Endothelial cell of umbilical vein (primary cell): ENCODE data around the genes SCGN, H2AC1 and H2BC5.

- PRO-cap = no peak
CAGE:
- cytosol, long polyA minus RNA = no peak
- cytosol, long polyA plus RNA = no peak
- long polyA plus RNA = no peak
- nucleus, long polyA minus RNA = no peak
- nucleus, long polyA plus RNA = no peak
These were observed 127.3 kb upstream of the SCGN start for GRCh38 chr6:25524623-25525139.

DNA sequence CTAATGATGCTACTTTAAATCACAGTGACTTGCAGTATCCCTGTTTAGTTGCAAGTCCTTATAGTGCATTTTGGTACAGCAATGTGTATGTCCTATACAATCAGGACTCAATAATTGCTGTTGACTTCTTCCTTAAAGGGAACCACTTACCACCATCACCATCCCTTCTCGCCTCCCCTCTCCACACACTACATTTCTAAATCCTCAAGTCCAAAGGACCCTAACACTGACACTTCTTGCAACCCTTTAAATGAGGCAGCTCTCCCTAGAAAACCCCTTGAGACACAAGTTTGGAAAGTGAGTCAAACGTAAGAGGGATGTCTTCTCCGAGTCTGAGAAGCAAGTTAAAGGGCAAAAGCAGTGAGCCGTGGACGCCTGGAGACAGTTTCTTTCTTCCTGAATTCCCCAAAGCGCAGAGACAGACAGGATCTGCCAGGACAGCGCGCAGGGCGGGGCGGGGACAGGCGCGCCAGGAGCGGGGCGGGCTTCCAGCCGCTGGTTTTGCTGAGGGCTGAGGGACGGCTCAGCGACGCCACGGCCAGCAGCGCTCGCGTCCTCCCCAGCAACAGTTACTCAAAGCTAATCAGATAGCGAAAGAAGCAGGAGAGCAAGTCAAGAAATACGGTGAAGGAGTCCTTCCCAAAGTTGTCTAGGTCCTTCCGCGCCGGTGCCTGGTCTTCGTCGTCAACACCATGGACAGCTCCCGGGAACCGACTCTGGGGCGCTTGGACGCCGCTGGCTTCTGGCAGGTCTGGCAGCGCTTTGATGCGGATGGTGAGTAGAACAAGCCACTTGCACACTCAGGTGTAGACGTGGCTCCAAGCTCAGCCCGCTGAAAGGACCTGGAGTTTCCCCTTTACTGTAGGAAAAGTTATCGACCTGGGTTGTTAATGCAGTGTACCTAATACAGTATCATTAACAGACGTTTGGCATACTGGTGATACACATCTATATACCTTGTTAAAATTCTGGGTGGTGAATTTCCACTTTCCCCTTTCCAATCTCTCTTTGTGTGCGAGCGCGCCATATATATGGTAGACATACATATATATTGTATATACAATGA lies at the start of gene SCGN:
TSS of gene SCGN (plus strand) at position 504 of the 1,066 bp plus-strand sequence.
- PRO-cap = no peak
CAGE:
- cytosol, long polyA minus RNA = no peak
- cytosol, long polyA plus RNA = no peak
- long polyA plus RNA = no peak
- nucleus, long polyA minus RNA = no peak
- nucleus, long polyA plus RNA = no peak

DNA sequence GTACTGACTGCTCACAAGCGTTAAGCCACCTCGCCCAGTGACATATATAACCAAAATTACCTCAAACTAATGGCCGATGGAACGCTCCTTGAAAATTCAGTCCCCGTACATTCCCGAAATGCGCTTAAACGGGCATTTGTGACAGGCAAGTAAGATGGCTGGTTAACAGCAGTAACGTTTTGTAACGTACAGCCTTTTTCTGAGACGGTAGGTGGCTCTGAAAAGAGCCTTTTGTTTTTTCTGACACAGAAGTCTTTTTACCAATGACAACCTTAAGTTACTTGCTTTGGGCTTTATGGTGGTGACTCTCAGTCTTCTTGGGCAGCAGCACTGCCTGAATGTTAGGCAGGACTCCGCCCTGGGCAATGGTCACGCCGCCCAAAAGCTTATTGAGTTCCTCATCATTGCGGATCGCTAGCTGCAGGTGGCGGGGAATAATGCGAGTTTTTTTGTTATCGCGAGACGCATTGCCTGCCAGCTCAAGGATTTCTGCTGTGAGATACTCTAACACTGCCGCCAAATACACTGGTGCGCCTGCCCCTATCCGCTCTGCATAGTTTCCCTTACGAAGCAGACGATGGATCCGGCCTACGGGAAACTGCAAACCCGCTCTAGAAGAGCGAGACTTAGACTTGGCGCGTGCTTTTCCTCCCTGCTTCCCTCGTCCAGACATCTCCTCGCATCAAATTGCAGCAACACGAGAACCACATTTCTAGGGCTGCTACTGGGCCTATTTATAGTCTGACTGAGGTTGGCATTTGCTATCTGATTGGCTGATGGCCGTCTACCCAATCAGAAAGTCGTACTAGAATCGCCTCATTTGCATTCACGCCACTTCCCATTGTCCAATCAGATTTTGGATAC lies at the start of gene H2AC1:
TSS of gene H2AC1 (minus strand) at position 708 of the 864 bp plus-strand sequence.
- PRO-cap = no peak
CAGE:
- cytosol, long polyA minus RNA = no peak
- cytosol, long polyA plus RNA = no peak
- long polyA plus RNA = no peak
- nucleus, long polyA minus RNA = no peak
- nucleus, long polyA plus RNA = no peak

DNA sequence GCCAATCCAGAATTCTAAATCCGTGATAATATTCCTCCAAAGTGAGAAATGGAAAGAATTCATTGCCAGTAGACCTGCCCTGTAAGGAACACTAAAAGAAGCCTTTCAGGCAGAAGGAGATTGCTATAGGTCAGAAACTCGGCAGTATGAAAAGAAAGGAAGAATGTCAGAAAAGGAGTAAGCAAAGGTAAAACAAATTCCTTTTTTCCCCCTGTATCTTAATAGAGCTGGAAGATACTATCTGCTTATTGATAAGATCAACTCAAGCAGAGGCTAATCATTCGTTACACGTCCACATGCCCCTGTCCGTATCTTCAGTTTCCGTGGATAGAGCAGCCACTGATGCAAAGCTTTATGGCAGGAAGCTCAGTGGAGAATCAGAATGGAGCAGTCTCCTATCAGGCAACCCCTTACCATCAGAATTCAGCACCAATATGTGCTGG lies 987 bp downstream of the SLC17A1 start:
- PRO-cap = no peak
CAGE:
- cytosol, long polyA minus RNA = no peak
- cytosol, long polyA plus RNA = no peak
- long polyA plus RNA = no peak
- nucleus, long polyA minus RNA = no peak
- nucleus, long polyA plus RNA = no peak

DNA sequence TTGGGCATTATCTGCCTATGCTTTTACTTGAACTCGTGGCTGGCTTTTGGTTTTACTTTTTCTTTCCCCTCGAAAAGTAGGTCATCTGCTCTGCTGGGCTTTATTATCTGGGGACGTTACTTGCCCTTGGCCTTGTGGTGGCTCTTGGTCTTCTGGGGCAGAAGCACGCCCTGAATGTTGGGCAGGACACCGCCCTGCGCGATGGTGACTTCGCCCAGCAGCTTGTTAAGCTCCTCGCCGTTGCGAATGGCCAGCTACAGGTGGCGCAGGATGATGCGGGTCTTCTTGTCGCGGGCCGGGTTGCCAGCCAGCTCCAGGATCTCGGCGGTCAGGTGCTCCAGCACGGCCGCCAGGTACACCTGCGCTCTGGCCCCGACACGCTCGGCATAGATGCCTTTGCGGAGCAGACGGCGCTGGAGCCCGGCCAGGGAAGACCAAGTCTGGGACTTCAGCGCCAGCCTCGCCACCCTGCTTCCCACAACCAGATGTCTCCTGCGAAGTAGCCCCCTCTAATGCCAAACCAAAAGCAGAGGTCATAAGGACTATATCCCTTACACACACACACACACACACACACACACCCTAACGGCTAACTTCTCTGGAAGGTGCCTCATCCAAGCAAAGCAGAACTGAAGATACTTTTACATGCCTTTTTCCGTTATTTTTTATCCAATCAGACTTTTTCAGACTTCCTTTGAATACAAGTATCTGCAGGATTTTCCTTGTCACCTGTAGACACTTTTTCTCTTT lies 8.0 kb upstream of the SLC17A3 start:
- PRO-cap = no peak
CAGE:
- cytosol, long polyA minus RNA = no peak
- cytosol, long polyA plus RNA = no peak
- long polyA plus RNA = no peak
- nucleus, long polyA minus RNA = no peak
- nucleus, long polyA plus RNA = no peak

GRCh38 chr6:25927565-25928458 lies 2.7 kb downstream of the SLC17A2 start:
- PRO-cap = no peak
CAGE:
- cytosol, long polyA minus RNA = no peak
- cytosol, long polyA plus RNA = no peak
- long polyA plus RNA = no peak
- nucleus, long polyA minus RNA = no peak
- nucleus, long polyA plus RNA = no peak

- PRO-cap = no peak
CAGE:
- cytosol, long polyA minus RNA = no peak
- cytosol, long polyA plus RNA = no peak
- long polyA plus RNA = no peak
- nucleus, long polyA minus RNA = no peak
- nucleus, long polyA plus RNA = no peak
These were observed 1.7 kb downstream of the SLC17A2 start for GRCh38 chr6:25928536-25929489.

DNA sequence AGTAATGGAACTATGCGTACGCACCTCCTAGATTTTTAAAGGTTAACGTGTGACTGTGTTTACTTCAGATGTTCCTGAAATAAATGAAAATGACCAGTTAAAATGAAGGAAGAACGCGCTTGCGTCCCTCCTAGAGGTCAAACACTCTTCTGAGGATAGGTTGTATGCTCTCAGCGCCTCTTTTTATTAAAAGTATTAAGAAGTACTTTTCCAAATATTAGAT lies 24.6 kb downstream of the H1-1 start:
- PRO-cap = no peak
CAGE:
- cytosol, long polyA minus RNA = no peak
- cytosol, long polyA plus RNA = no peak
- long polyA plus RNA = no peak
- nucleus, long polyA minus RNA = no peak
- nucleus, long polyA plus RNA = no peak

DNA sequence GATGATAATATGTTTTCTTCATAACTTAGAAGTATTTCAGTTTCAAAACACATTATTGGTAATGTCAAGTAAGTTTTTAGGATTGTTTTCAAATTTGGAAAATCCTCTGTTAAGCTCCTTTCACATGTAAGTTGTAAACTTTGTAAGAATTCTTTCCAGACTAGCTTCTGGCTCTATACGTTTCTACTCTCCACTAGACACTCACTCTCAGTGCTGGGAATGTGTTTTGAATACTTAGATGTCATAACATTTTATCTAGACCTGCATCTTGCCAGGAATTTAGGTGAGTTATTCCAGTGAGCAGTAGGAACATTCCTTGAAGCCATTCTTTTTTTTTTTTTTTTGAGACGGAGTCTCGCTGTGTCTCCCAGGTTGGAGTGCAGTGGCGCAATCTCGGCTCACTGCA lies 1.7 kb downstream of the H3C3 start:
- PRO-cap = no peak
CAGE:
- cytosol, long polyA minus RNA = no peak
- cytosol, long polyA plus RNA = no peak
- long polyA plus RNA = no peak
- nucleus, long polyA minus RNA = no peak
- nucleus, long polyA plus RNA = no peak

GRCh38 chr6:26056736-26057122 lies 459 bp upstream of the H1-2 start:
- PRO-cap = bidirectional peak, plus-strand start at chr6:26056966, minus-strand start at chr6:26056977
CAGE:
- cytosol, long polyA minus RNA = no peak
- cytosol, long polyA plus RNA = no peak
- long polyA plus RNA = no peak
- nucleus, long polyA minus RNA = no peak
- nucleus, long polyA plus RNA = no peak

GRCh38 chr6:26103185-26103551 lies 565 bp upstream of the H4C3 start:
- PRO-cap = unidirectional peak, minus-strand start at chr6:26103295
CAGE:
- cytosol, long polyA minus RNA = no peak
- cytosol, long polyA plus RNA = no peak
- long polyA plus RNA = no peak
- nucleus, long polyA minus RNA = no peak
- nucleus, long polyA plus RNA = no peak

DNA sequence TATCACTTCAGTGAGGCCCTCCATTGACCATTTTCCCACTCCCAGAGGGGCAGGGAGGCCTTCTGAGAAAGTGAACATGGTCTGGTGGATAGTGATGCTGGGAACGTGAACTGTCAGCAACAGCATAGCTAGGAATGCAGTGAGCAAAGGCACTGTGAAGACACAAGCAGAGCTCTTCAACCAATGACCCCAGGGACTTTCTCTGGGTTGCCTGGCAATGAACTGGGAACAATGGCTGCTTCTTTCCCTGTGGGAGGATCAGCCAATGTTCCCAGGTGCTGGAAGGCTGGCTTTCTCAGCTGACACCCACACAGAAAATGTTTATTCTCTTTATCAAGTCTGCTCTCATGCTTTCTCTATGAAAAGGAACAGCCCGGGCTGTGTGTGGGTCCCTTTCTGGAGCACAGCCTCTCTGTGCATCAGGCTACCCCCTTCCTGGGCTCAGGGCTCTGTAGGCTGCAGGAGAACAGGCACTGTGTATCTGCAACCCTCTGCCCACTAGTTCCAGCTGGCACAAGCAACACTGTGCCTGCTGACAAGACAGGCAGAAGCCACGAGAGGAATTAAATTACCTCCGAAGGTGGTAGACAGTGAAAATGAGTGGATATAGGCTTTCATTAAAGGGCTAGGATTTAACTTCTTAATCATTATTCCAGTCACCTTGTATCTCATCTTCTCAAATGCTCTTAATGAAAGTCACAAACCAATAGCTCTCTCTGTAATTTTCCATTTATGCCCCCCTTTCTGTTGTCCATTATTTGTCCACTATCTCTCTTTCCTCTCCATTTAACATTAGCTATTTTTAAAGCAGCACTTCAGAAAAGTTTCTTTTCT lies 14.6 kb upstream of the H1-4 start:
- PRO-cap = no peak
CAGE:
- cytosol, long polyA minus RNA = no peak
- cytosol, long polyA plus RNA = no peak
- long polyA plus RNA = no peak
- nucleus, long polyA minus RNA = no peak
- nucleus, long polyA plus RNA = no peak

- PRO-cap = bidirectional peak, plus-strand start at chr6:26158122, minus-strand start at chr6:26157891
CAGE:
- cytosol, long polyA minus RNA = start-site peak on the plus strand at chr6:26158123-26158128, 5,133 reads
- cytosol, long polyA plus RNA = start-site peak on the plus strand at chr6:26158118-26158126, 37 and 87 reads in 2 replicates
- long polyA plus RNA = no peak
- nucleus, long polyA minus RNA = start-site peak on the plus strand at chr6:26158118-26158126, 730 reads
- nucleus, long polyA plus RNA = start-site peak on the plus strand at chr6:26158118-26158126, 47 and 65 reads in 2 replicates
These were observed at the start of gene H2BC5 for GRCh38 chr6:26158016-26158595. Gene H2BC5, plus strand, starts transcription at chr6:26158122.

- PRO-cap = no peak
CAGE:
- cytosol, long polyA minus RNA = no peak
- cytosol, long polyA plus RNA = no peak
- long polyA plus RNA = no peak
- nucleus, long polyA minus RNA = no peak
- nucleus, long polyA plus RNA = no peak
These were observed 2.9 kb downstream of the H3C4 start for GRCh38 chr6:26193891-26194840.

DNA sequence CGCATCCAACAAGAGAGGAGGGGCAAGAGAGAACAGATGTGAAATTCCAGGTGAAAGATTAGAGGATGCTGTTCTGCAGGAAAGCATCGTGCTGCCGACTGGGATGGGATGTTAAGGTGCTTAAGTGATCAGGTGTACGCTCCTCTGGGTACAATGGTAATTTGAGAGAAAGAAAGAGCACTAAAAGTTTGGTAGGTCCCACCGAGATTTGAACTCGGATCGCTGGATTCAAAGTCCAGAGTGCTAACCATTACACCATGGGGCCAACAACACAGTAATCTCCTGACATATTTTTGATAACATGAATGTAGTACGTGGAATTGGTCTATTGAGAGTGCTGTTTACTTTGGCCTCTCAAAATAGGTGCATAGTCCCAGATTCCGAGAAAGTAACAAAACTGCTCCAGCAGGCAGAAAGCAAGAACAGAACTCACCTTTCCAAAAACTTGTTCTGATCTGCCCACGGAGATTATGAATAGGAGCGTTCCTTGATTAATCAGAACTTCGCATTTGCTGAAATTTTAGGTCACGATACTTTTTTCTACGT lies 26.3 kb upstream of the H4C8 start:
- PRO-cap = no peak
CAGE:
- cytosol, long polyA minus RNA = no peak
- cytosol, long polyA plus RNA = no peak
- long polyA plus RNA = no peak
- nucleus, long polyA minus RNA = no peak
- nucleus, long polyA plus RNA = no peak

DNA sequence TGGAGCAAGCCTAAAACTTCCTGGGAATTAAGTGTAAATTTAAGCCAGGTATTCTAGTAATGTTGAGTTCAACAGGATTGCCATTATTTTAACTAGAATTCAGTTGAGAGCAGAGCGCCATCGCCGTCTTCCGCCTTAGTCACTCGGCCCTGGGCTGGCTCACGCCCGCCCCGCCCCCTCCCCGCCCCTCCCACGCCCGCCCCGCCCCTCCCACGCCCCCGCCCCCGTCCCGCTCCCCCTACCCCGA lies 17.6 kb upstream of the HMGN4 start:
- PRO-cap = bidirectional peak, plus-strand start outside the sequence, minus-strand start at position 145 of the sequence
CAGE:
- cytosol, long polyA minus RNA = no peak
- cytosol, long polyA plus RNA = no peak
- long polyA plus RNA = no peak
- nucleus, long polyA minus RNA = no peak
- nucleus, long polyA plus RNA = no peak

DNA sequence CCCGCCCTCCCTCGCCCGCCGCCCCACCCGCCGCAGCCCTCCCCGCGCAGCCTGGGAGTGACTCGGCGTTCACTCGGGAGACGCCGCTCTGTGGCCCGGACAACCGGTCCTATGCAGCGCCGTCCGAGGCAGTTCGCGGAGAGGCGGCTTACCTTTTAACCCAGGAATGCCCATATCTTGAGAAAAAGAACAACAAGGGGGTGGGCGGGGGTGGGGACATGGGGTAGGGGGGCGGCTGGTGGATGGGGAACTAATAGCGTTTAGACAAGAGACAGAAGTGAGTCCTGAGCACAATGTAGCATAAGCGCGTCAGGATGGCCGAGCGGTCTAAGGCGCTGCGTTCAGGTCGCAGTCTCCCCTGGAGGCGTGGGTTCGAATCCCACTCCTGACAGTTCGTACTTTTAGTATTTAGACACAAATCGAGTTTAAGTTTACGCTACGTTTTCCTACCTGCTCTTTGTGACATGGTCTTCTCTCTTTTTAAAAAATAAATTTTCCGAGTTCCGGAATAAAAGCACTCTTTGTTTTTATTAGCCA lies 17.2 kb upstream of the HMGN4 start:
- PRO-cap = bidirectional peak, plus-strand start at position 72 of the sequence, minus-strand start outside the sequence
CAGE:
- cytosol, long polyA minus RNA = no peak
- cytosol, long polyA plus RNA = no peak
- long polyA plus RNA = no peak
- nucleus, long polyA minus RNA = no peak
- nucleus, long polyA plus RNA = no peak

DNA sequence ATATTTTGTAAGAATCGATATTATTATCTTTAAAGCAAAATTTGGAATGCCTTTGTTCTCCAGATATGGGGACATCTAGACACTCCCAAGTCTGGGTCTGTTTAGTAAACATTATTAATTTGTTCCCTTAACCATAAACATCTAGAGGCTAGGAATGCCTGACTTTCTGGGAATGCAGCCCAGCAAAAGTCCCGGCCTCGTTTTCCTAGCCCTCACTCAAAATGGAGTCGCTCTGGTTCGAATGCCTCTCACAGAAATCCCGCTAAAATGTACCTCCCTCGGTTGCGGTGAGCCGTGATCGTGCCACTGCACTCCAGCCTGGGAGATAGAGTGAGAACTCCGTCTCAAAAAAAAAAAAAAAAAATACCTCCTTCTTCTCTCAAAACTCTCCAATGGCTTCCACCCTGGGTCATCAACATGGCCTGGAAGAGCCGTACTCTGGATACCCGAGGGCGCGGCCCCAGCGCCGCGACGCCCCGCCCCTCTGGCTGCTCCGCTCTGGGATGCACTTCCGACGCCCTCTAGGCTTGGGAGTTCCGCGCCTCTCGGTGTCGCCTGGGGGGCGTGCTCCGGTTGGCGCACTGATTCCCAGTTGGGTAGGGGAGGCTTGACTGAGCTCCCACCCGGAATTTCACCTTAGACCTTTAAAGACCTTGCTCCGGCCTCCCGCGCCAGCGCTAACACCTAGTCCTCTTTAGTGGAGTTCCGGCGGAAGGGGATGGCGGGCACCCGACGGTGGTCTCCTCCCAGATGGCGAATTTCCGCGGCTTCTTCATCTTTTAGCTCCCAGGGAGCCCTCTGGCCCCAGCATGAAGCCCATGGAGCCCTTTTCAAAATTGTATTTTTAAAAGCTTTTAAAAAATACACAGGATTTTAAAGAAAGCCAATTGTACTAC lies 12.2 kb downstream of the HMGN4 start:
- PRO-cap = bidirectional peak, plus-strand start at position 491 of the sequence, minus-strand start at position 435 of the sequence
CAGE:
- cytosol, long polyA minus RNA = no peak
- cytosol, long polyA plus RNA = no peak
- long polyA plus RNA = no peak
- nucleus, long polyA minus RNA = no peak
- nucleus, long polyA plus RNA = no peak

DNA sequence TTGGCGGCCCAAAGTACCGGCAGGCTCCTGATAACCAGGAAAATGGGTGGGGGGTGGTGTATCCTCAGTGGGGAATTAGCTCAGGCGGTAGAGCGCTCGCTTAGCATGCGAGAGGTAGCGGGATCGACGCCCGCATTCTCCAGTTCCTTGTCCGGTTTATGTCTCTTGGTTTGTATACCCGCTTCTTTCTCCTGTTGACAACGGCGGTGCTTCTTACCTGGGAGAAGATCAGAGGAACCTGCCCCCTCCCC lies 70.8 kb upstream of the ZNF322 start:
- PRO-cap = no peak
CAGE:
- cytosol, long polyA minus RNA = no peak
- cytosol, long polyA plus RNA = no peak
- long polyA plus RNA = no peak
- nucleus, long polyA minus RNA = no peak
- nucleus, long polyA plus RNA = no peak

GRCh38 chr6:26743376-26743894 lies 83.9 kb upstream of the ZNF322 start:
- PRO-cap = no peak
CAGE:
- cytosol, long polyA minus RNA = no peak
- cytosol, long polyA plus RNA = no peak
- long polyA plus RNA = no peak
- nucleus, long polyA minus RNA = no peak
- nucleus, long polyA plus RNA = no peak